Fallopian tube (tissue), 1 donor: ENCODE measurements around a stretch of chr2.

DNA sequence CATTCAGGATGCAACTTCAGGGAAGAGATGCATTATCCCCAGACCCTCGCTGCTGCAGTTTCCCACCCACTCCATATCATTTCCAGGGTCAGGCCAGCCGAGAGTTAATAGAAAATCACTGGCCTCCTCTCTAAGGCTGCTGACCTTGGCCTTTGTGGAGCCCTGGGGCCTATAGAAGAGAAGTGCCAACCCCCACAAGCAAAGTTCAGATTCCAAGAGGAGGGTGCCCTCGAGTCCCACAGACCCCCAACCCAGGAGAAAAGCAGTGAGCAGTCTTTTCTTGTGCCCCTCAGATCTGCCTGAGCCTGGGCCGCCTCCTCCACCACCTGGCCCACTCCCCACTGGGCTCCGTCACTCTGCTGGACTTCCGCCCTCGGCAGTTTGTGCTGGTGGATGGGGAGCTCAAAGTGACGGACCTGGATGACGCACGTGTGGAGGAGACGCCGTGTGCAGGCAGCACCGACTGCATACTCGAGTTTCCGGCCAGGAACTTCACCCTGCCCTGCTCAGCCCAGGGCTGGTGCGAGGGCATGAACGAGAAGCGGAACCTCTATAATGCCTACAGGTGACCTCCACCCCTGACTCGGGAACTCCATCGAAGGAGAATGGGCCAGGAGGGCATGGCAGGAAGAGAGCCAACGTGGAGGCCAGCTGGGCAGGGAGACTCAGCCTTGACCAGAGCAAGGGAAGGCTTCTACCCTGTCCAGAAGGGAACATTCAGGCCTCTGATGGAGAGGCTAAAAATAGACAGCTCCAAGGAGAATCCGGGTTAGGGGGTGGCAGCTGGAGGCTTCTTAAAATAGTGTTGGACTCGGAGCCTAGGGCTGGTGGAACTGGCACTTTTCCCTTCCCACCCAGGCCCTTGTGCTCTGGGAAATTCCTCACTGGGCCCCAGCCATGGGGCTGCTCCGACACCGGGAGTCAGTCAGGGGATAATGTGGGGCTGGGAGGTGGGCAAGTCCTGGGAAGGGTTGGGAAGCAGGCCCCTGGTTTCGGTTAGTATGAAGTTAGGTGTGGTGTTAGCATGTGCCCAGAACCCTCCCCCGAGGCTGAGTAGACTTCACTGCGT lies 6.3 kb downstream of the PKDCC start:
- PRO-cap: bidirectional peak, plus-strand start at position 379 of the sequence, minus-strand start at position 358 of the sequence

DNA sequence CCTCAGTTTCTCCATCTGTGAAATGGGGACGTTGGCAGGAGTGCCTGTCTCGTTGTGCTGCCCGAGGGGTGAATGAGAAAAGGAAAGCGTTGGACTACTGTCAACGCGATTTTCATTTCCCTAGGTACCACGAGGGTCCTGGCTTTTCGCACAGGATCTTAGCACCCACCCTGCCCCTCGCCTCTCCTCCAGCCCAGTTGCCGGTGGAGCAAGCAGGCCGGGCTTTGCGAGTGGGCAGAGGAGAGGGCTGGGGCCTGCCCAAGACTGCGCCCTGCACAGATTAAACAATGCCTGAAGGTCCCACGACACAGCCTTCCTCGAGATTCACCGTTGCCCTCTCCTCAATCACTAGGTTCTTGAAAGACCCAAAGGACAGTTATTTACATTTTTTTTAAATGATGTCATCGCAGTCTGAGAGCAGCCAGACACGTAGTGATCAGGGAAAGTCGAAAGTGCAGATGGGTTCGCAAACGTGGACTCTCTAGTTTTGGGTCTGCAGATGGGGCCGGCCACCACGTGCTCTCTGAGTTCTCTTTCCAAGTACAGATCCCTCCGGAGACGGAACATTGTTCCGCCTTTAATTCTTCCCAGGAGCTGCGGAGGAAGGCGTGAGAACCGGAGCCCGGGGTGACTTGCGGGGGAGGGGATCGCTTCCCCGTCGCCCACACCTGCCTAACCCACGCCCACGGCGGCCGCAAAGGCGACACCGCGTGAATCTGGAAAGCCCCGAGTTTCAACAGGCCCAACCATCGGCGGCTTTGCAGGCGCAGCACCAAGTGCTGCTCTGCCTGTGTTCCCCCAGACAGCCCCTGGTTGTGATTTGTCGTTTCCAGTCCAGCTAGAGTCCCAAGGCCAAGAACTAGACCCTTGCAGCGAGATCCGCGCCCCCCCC lies 54.2 kb downstream of the PKDCC start:
- PRO-cap: bidirectional peak, plus-strand start at position 424 of the sequence, minus-strand start at position 350 of the sequence

- PRO-cap: no peak
These were observed 51.1 kb upstream of the EML4 start for GRCh38 chr2:42117855-42118685.

GRCh38 chr2:42127489-42127751 lies 41.7 kb upstream of the EML4 start:
- PRO-cap: no peak

GRCh38 chr2:42147470-42148144 lies 21.5 kb upstream of the EML4 start:
- PRO-cap: no peak

- PRO-cap: no peak
These were observed 925 bp downstream of the EML4 start for GRCh38 chr2:42169959-42170596.

DNA sequence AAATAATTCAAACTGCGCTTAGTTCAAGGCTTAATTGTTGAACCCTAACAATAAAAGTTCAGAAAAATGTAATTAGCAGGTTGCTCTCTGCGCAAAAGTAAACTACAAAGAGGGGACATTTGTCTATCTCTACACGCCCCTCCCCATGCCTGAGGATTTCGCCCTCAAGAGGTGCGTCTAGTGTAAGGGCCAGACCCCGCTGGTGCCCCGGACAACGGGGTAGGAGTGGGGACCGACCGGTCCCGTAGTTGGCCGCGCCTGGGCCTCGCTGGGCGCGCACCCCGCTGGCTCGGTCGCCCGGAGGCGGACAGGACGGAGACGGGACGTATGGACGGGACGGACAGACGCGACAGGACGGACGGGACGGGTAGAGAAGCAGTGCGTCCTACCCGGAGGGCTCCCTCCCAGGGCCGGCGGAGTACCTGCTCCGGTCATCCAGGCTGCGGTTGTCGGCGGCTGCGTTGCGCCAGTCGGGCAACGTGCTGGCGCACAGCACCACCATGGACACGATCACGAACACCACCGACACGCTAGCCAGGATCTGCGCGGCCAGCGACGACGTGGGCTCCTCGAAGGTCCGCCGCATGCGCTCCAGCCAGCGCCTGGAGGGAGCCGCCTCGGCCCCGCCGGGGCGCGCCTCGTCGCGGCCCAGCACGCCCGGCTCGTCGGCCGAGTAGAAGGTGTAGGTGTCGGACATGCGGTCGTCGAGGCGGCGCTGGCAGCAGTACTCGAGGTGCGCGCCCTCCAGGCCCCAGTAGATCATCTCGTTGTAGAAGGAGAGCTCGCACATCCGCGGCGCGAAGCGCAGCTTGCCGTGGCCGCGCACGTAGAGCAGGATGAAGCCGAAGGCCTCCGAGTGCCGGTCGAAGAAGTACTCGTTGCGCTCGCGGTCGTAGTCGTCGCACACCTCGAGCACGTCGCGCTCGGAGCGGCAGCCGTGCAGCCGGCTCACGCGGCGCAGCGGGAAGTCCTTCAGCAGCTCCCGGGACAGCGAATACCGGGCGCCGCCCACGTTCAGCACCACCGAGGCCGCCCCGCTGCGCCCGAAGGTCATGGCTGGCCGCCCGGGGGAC lies 998 bp downstream of the KCNG3 start:
- PRO-cap: no peak

- PRO-cap: no peak
These were observed 5.9 kb upstream of the MTA3 start for GRCh38 chr2:42562337-42563046.

GRCh38 chr2:42567774-42568309 lies 590 bp upstream of the MTA3 start:
- PRO-cap: no peak

DNA sequence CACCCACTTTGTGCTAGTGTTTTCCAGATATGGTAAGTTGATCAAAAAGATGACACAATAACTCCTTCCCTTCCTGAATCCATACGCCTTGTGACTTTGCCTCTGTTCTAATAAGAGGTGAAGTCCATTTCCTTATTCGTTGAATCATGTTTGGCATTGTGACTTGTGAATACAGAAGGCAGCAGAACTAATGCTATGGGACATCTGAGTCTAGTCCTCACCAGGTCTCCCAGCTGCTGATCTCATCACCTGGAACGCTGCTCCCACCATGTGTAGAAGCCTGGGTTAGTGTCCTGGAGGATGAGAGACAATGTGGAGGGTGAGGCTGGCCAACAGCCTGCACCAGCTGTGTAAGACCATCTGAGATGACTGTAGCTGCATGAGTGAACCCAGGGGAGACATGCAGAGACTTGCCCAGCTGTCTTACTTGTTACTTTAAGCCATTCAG lies 3.4 kb upstream of the HAAO start:
- PRO-cap: no peak

DNA sequence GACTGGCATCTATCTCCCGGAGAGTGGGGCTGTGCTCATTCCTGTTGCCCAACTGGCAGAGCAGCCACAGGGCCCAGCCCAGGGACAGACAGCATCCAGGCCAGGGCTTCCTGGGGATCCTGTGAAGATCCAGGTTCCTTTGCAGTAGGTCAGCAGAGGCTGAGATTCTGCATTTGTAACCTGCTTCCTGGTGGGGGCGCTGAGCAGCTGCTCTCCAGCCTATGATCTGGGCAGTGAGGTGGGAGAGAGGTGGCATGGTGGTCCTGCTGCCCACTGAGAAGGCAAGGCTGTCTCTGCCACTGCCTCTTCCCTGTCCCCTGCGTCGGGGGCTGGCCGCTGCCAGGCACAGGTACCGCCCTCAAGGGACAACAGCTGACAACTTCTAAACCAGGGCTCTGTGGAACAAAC lies 139.1 kb upstream of the HAAO start:
- PRO-cap: no peak

- PRO-cap: no peak
These were observed 156.7 kb upstream of the HAAO start for GRCh38 chr2:42948969-42949502.

GRCh38 chr2:43130794-43131992 lies 95.2 kb downstream of the ZFP36L2 start:
- PRO-cap: no peak

DNA sequence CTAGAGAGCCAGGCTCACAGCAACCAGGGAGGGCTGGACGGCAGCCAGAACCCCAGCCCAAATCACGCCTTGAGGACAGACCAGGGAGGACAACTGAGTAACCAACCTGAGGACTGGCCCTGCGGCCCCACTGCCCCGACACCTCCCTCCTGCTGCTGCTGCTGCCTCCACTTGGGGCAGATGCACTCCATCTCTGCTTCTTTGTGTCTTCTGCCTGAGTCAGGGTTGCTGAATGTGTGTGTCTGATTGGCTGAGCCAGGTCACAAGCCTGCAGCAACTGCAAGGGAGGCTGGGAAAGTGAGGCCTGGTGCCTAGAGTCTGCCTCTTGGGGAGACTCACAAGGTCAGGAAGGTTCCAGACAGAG lies 83.5 kb downstream of the ZFP36L2 start:
- PRO-cap: no peak

- PRO-cap: no peak
These were observed 5.7 kb downstream of the ZFP36L2 start for GRCh38 chr2:43220783-43220956.

DNA sequence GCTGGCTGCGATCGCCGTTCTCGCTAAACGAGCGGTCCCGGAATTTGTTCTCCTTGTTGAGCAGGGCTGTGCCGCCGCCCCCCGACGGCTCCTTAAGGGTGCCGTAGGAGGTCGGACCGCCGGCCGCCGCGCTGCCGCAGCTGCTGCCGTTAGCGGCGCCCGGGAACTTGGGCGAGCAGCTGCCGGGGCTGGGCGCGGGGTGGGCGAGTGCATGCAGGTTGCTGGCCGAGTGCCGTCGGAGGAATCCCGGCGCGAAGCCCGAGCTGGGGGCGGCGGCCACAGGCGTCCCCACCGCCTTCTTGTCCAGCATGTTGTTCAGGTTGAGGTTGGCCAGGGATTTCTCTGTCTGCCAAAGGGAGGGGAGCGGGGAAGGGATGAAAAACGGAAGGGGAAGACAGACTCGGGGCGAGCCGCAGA lies 991 bp downstream of the ZFP36L2 start:
- PRO-cap: bidirectional peak, plus-strand start at position 397 of the sequence, minus-strand start at position 313 of the sequence

- PRO-cap: no peak
These were observed 27.5 kb upstream of the ZFP36L2 start for GRCh38 chr2:43253895-43254348.

GRCh38 chr2:44361070-44361323 lies 297 bp downstream of the PREPL start:
- PRO-cap: no peak

GRCh38 chr2:44706130-44706722 lies 235.3 kb upstream of the SIX3 start:
- PRO-cap: no peak

DNA sequence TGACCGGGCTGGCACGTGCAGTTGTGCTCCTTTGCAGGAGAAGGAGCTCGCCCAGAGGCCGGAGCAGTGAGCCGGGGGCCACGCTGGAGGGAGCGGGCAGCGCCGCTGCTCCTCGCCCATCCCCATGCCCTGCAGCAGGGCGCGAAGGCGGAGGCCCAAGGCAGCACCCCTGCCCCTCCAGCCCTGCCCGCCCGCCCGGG lies 173.1 kb upstream of the SIX3 start:
- PRO-cap: no peak